Skeletal muscle cell (primary cell): ENCODE measurements around the genes HSPA14 and ITGA8.

GRCh38 chr10:13765585-13766187, 178.9 kb downstream of the PRPF18 start:
- RRBS, result no CpG with 5 or more reads among the region's 19 CpGs

GRCh38 chr10:13822996-13823472, 236.3 kb downstream of the PRPF18 start:
- RRBS, result no CpG with 5 or more reads among the region's 6 CpGs

DNA sequence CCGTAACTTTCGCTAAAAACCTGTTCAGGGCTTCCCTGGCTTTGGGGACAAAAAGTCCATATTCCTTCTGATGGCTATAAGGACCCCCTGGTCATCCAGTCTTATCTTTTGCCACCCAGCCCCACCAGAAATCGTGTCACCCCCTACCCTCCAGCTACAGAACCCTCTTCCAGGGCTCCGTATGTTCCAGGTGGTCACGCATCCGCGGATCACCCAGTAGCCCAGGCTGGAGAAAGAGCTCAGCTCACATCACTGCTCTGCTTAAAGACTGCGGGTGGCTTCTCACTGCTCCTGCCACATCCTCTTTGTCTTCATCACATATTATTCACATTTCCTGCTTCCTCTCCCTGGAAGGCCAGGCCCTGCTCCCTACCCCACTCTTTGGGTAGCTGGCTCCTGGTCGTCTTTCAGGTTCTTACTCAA, 307.5 kb downstream of the PRPF18 start:
- RRBS, result no CpG with 5 or more reads among the region's 9 CpGs

DNA sequence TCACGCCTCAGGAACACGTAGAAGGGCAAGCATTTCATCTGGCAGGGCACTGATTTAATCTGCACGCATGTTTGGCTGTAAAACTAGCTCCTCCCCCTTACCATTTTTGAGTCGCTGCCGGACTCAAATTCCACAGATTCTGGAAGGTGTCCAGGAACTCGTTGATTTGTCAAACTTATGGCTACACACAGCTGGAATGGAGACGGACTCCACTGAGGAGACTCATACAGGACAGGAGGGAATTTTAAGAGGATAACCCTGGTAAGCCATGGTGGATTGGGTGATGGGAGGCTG, 256.2 kb downstream of the FRMD4A start:
- RRBS, result no CpG with 5 or more reads among the region's 7 CpGs

- RRBS, result no CpG with 5 or more reads among the region's 6 CpGs
These were observed 176.2 kb upstream of the FRMD4A start for GRCh38 chr10:14506680-14507652.

DNA sequence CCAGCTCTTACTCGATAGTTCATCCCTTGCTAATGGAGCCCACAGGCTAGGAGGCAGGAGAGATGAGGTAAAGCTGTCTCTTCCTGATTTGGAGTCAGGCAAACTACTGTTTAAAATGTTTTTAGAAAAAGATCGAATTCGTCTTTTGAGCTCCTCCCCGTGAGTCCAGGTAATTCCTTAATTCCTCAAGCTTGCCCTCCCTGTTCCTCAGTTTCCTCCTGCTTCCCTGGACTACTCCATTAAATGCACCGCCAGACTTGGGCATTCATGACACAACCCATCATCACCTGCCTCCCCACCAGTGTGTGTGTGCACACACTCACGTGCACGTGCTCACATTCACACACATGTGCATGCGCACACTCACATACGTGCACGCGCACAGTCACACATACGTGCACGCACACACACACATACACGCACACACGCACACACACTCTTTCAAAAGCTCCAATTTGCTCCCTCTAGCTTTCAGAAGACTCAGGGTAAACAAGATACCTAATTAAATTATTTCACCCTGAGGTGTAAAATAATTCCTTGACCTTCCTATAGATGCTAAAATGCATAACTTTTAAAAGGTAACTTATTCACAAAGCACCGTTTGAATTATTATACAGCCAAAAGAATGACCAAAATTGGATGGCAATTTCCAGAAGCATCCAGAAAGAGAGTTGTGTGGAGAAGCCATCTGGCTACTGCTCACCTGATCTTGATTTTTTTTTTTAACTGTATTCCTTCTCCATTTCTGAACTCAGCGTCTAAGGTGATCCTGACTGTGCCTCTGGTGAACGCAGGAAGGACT, 216.6 kb downstream of the FAM107B start:
- RRBS, result no CpG with 5 or more reads among the region's 18 CpGs

DNA sequence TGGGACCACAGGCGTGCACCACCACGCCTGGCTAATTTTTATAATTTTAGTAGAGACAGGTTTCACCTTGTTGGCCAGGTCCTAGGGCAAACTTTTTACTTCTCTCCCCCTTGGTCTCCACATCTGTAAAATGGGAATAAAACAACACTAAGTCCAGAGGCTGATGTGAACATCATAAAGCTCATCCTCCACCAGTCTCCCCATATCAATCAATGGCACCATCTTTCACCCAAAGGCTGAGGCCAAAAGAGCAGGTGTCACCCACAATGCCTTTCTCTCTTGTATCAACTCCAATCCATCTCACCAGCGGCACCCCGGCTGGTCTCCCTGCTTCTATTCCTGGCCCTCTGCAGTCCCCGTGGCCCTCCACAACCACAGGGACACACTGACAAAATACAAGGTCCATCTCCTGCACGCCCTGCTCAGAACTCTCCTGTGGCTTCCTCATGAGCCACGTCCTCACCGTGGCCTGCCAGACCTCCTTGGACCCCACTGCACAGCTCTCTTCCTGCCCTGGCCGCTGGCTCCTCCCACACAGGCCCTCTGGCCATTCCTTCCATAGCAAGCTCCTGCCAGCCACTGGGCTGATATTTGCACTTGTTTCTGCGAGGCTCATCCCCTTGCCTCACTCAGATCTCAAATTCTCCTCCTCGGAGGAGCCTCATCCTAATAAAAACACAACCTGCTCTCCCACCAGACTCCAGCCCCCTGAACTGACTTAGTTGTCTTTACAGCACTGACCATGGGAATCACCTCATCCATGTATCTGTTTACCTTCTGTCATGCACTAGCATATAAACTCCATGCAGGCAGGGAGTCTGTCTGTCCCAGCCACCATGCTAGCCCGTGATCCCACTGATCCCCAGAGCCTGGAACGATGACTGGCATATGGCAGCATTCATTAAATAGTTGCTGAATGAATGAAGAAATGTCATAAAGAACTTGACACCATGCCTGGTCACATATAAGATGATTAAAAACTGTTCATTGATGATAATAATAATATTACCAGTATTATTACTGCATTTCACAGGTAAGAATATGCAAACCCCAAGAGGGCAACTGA, 178.8 kb downstream of the FAM107B start:
- RRBS, result no CpG with 5 or more reads among the region's 13 CpGs

DNA sequence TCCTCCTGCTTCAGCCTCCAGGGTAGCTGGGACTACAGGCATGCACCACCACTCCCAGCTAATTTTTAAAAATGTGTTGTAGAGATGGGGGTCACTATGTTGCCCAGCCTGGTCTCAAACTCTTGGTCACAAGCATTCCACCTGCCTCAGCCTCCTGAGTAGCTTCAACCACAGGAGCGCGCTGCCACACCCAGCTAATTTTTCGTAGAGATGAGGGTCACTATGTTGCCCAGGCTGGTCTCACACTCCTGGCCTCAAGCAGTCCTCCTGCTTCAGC, 174.0 kb downstream of the FAM107B start:
- RRBS, result no CpG with 5 or more reads among the region's 3 CpGs

DNA sequence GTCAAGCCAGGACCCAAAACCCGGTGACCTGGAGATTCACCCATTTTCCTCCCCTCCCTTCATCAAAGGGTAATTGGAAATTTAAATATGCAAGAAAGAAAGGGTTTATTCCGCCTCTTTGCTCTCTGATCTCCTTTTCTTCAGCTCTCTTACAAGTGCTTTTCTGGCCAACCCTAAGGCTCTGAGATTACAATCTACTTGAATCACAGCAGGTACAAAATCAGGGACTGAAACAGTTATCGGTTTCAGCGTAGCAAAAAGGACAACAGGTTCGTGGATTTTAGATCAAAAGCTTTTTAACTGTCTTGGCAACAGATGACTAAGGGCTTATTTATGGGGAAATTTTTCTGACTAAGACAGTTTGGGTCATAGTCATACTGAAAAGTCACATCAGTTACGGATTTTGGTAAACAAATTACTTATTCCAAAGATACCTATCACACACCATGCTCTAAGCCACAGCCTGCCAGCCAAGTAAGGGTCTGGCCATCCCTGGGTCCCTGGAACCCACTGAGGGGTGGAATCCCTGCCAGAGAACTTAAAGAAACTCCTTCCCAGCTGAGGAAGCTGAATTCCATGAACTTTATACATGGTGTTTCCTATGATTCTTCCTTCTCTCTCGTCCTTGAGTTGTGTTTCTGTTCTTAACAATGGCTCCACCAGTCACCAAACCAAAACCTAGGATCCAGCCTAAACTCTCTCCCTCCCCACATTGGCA, 169.4 kb downstream of the FAM107B start:
- RRBS, result no CpG with 5 or more reads among the region's 7 CpGs

DNA sequence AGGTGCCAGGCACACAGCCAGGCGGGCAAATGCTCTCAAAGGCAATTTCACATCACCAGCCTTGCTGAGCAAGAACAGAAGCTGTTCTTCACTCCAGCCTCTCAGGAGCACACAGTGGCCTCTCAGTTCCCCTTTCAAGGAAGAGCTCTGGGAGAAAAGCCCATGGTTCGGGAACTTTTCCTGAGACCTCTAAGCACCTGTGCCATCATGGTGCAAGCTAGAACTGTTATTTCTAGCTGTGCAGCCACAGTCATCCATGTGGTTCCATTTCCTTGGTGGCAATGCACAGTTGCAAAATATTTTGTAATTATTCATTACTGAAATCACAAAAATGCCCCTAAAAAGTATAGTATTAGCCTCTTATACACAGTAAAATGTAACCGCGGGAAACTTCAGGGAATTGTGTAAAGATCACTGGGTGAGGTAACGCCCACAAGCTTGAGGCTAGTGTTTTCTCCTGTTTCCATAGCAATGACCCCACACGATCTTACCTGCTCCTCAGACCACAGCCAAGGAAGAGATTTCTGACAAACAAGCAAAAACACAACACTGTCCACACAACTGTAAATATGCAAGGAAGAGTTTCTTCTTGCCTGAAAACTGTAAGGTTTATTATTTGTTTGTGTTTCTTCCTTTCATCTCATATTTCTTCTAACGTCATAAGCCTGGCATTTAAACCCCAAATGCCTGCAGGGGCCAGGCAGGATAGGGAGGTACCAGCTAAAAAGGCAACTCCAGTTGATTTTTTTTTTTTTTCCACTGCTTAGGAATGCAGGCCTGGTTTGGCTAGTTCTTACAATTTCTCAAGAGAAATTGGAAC, 121.1 kb downstream of the FAM107B start:
- RRBS, result no CpG with 5 or more reads among the region's 7 CpGs

- RRBS, result no CpG with 5 or more reads among the region's 16 CpGs
These were observed 23.6 kb downstream of the FAM107B start for GRCh38 chr10:14750726-14751903.

- RRBS, result 1% methylated on average over 27 of the region's 82 CpGs
These were observed at the start of gene HSPA14 for GRCh38 chr10:14837922-14838742. TSS of gene HSPA14 (plus strand) at chr10:14838306.

GRCh38 chr10:15083843-15084466, 4.6 kb downstream of the ACBD7 start:
- RRBS, result no CpG with 5 or more reads among the region's 15 CpGs

DNA sequence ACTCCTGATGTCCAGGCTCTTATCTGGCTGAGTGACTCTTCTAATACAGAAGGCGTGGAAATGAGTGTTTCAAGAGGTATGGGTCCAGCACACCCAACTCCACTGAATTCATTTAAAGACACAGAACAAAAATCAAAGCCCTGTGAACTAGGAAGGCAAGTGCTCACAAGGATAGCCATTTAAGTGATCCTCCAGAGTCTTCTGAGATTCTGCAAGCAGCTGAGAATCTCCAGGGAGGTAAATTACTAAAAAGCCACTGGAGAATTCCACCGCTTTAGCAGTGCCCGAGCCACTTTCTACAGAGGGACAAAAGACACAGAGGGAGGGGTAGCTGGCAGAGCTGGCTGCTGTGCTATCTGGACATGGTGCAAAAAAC, 24.5 kb downstream of the FAM171A1 start:
- RRBS, result no CpG with 5 or more reads among the region's 3 CpGs

GRCh38 chr10:15630312-15630826, 89.4 kb downstream of the ITGA8 start:
- RRBS, result no CpG with 5 or more reads among the region's 5 CpGs

DNA sequence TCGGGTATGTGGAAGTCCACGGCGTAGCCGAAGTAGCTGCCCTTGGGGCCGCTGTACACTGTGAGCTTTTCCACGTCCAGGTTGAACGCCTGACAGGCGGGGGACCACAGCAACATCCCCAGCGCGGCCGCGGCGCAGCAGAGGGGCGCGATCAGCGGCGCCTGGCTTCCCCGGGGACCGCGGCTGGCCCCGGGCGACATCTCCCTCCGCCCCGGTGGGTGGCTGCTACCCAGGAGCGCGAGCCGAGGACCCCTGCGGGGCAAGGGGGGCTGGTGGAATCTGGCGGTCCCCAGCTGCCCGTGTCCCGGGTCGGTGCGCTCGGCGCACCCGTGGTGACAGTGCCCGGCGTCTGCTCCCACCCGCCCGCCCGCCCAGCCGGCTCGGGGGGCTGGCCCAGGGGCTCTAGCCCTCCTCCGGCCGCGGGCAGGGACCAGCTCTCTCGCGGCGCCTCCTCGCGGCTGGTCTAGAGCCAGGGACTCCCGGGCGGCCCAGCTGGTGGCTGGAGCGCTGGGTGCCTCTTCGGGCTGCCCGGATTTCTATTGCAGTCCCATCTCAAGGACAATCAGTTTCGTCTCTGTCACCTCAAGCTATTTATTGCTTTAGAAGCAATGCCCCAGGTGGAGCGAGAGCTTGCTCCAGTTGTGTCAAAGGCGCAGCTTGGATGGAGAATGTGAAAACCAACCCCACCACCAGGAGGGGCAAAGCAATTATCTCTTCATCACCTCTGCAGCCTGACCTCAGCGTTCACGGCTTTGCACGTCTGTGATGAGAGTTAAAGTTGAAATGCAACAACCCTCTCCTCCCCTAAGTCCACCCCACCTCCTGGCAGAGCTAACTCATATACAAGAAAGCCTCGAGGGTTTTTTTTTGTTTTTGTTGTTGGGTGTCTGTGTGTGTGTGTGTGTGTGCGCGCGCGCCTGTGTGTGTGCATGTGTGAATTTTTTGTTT, at the start of gene ITGA8:
Gene ITGA8, minus strand, starts transcription at position 351 of the 948 bp plus-strand sequence.
- RRBS, result 2% methylated on average over 25 of the region's 67 CpGs

GRCh38 chr10:15735599-15736225, 16.0 kb upstream of the ITGA8 start:
- RRBS, result no CpG with 5 or more reads among the region's 5 CpGs

- RRBS, result no CpG with 5 or more reads among the region's 9 CpGs
These were observed 68.5 kb downstream of the RSU1 start for GRCh38 chr10:16748560-16749220.

GRCh38 chr10:16828059-16828535, 10.9 kb upstream of the RSU1 start:
- RRBS, result no CpG with 5 or more reads among the region's 12 CpGs

DNA sequence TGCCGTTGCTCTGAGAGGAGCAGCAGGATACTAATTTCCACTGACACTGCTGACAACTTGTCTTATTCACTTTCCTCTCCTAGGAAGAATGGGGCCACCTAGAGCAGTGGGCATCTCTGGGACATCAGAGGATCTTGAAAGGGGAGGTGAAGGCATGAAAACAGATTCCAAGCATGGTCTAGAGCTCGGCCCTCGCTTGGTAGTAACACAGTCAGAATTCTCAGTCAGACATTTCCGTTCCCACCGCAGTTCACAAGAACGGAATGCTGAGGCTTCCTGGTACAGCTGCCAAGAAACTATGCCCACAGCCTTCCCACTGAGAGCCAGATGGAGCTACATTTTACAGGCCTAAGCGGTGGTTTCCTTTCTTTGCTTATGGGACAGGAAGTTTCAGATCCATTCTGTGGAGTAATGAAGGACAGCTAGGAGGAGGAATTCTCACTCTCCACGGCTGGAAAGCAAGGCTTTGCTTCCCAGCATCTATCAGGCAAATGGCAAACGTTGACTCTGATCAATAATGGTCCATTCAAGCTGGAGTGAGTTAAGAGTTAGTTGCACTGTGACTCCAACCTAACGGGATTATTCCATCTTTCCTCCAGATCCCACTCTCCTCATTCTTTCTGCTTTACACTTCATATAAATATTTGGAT, 15.5 kb upstream of the RSU1 start:
- RRBS, result no CpG with 5 or more reads among the region's 10 CpGs